ENCODE results near the gene RIMS1.

GRCh38 chr6:57263230-57263924 is 41.3 kb upstream of the RAB23 start:
- RRBS = no CpG with 5 or more reads among the region's 3 CpGs

DNA sequence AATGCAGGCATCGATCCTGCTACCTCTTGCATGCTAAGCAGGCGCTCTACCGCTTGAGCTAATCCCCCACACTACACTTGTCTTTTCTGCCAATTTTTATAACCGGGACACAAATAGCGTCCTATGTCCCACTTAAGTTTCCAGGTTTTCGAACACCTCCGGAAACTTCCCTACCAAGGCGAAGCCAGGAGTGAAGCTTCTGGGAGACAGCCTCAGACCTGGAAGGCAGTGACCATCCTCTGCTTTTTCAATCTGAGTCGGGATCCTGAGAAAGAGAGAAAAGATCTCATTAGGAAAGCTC is 476.1 kb downstream of the PRIM2 start:
- RRBS = no CpG with 5 or more reads among the region's 9 CpGs

DNA sequence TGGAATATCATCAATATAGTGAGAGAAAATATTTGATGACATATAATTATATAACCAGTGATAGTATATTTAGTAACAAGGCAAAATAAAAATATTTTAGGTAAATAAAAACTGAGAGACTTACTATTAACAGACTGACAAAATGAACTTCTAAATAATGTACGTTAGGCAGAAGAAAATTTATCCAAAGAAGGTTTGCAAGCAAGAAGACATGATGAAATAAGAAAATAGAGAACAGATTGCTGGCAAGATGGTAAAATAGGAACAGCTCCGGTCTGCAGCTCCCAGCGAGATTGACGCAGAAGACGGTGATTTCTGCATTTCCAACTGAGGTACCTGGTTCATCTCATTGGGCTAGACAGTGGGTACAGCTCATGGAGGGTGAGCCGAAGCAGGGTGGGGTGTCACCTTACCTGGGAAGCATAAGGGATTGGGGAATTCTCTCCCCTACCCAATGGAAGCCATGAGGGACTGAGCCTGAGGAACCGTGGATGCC is 416.7 kb downstream of the KHDRBS2 start:
- RRBS = no CpG with 5 or more reads among the region's 7 CpGs

- RRBS = no CpG with 5 or more reads among the region's 7 CpGs
Observed at GRCh38 chr6:62357936-62358394, 71.9 kb upstream of the KHDRBS2 start.

DNA sequence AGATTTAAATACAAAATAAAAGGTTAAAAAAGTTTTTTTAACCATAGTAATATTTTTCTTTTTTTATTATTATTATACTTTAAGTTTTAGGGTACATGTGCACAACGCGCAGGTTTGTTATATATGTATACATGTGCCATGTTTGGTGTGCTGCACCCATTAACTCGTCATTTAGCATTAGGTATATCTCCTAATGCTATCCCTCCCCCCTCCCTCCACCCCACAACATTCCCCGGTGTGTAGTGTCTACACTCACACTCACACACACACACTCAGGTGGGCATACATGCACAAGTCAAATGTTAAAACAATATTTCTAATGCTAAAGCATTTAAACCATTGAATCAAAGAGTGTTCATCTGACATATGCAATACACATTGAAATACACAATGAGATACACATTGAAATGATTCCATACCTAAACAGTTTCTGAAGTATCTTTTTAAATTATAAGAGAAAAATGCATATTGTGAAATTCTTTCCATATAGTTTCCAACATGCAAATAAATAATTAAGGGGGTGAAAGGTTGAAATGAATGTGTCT is 164.3 kb upstream of the KHDRBS2 start:
- RRBS = no CpG with 5 or more reads among the region's 4 CpGs

- RRBS = no CpG with 5 or more reads among the region's 5 CpGs
Observed at GRCh38 chr6:63290732-63291114, 29.1 kb downstream of the LGSN start.

- RRBS = no CpG with 5 or more reads among the region's 7 CpGs
Observed at GRCh38 chr6:63524978-63525666, 47.2 kb upstream of the PTP4A1 start.

- RRBS = no CpG with 5 or more reads among the region's 3 CpGs
Observed at GRCh38 chr6:63527638-63528348, 44.5 kb upstream of the PTP4A1 start.

DNA sequence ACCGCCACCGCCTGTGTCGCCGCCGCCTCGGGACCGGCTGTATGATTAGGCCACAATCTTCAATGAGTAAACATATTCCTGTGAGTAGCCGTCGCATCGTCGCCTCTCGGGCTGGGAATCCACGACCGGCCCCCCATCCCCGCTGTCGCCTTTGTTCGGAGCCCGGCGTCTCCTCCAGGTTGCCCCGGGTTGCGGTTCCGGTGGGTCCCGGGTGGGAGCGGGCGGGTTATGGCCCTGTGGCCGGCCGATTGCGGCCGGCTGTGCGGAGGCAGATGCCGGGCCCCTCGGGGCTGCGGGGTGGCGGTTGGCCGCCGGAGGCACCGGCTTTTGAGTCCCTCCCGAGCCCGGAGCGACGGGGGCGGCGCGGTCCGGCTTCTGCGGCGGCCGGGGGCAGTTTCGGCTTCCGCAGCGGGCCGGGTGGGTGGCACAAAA is 376 bp downstream of the PTP4A1 start:
- RRBS = 2% methylated on average over 14 of the region's 52 CpGs

DNA sequence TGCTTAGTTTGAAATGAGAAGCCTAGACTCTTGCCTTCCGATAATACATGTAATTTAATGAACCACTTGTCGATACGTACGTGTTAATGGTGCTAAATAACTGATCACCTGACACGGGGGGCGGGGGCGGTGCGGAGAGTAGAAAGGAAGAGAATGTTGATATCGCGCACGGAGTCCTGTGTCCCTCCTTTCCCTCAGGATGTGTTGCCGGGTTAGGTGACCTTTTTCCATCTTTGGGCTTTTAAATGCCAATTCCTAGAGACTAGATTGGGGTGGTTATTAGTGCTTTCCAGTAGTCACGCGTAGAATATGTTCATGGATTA is 1.1 kb downstream of the PHF3 start:
- RRBS = no CpG with 5 or more reads among the region's 14 CpGs

DNA sequence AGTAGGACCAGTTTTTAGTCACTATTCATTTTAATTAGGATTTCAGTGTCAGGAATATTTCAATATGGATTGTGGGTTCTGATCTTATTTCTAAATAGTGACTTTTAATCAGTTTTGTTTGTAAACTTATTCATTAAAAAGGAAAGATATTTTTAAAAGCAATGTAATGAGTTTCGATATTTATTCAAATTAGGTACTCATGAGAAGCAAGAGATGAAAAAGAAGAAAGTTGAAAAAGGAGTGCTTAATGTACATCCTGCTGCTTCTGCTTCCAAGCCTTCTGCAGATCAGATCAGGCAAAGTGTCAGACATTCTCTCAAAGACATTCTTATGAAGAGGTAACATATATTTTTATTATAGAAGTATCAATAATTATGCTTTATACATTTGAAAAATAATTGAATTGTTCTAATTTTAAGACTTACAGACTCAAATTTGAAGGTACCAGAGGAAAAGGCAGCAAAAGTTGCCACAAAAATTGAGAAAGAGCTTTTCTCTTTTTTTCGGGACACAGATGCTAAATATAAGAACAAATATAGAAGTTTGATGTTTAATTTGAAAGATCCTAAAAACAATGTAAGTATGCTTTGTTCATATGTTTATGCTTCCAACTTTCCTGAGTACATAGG is 62.5 kb downstream of the PHF3 start:
- RRBS = no CpG with 5 or more reads among the region's 2 CpGs

- RRBS = no CpG with 5 or more reads among the region's 4 CpGs
Observed at GRCh38 chr6:64302006-64302308, 666.4 kb downstream of the PHF3 start.

GRCh38 chr6:68038869-68039541 is 596.1 kb upstream of the ADGRB3 start:
- RRBS = no CpG with 5 or more reads among the region's 5 CpGs

- RRBS = no CpG with 5 or more reads among the region's 20 CpGs
Observed at GRCh38 chr6:68635693-68636237, 683 bp downstream of the ADGRB3 start.

- RRBS = no CpG with 5 or more reads among the region's 1 CpG
Observed at GRCh38 chr6:69816003-69816330, 19.2 kb upstream of the LMBRD1 start.

DNA sequence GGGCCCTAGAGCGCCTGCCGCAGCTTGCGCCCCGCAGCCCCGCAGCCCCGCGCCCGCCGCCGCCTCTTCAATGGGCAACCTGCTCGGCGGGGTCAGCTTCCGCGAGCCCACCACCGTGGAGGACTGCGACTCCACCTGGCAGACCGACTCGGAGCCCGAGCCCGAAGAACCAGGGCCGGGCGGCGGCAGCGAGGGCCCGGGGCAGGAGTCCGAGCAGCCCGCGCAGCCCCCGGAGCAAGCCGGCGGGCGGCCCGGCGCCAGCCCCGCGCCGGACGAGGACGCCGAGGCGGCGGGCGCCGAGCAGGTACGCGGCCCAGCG is 215 bp downstream of the OGFRL1 start:
- RRBS = no CpG with 5 or more reads among the region's 47 CpGs

GRCh38 chr6:71886196-71887476 is at the start of gene RIMS1:
Gene RIMS1 (plus strand): TSS chr6:71886550.
- RRBS = 3% methylated on average over 26 of the region's 98 CpGs

GRCh38 chr6:72216120-72216862 is 329.9 kb downstream of the RIMS1 start:
- RRBS = no CpG with 5 or more reads among the region's 4 CpGs

- RRBS = no CpG with 5 or more reads among the region's 4 CpGs
Observed at GRCh38 chr6:72561236-72561602, 60.6 kb upstream of the KCNQ5 start.

All from GM19239 (cell line).